GM23248 (cell line): Measurements from ENCODE around the genes GLP1R, MOCS1 and TSPO2.

GRCh38 chr6:38565255-38565749 lies 74.4 kb downstream of the BTBD9 start:
- RAMPAGE, long total RNA, result no peak

GRCh38 chr6:39048282-39049000 lies at the start of gene GLP1R:
TSS of gene GLP1R (plus strand) at chr6:39048781.
- RAMPAGE, long total RNA, result no peak

- RAMPAGE, long total RNA, result no peak
Observed at GRCh38 chr6:39225004-39226138, 3.9 kb downstream of the KCNK5 start.

DNA sequence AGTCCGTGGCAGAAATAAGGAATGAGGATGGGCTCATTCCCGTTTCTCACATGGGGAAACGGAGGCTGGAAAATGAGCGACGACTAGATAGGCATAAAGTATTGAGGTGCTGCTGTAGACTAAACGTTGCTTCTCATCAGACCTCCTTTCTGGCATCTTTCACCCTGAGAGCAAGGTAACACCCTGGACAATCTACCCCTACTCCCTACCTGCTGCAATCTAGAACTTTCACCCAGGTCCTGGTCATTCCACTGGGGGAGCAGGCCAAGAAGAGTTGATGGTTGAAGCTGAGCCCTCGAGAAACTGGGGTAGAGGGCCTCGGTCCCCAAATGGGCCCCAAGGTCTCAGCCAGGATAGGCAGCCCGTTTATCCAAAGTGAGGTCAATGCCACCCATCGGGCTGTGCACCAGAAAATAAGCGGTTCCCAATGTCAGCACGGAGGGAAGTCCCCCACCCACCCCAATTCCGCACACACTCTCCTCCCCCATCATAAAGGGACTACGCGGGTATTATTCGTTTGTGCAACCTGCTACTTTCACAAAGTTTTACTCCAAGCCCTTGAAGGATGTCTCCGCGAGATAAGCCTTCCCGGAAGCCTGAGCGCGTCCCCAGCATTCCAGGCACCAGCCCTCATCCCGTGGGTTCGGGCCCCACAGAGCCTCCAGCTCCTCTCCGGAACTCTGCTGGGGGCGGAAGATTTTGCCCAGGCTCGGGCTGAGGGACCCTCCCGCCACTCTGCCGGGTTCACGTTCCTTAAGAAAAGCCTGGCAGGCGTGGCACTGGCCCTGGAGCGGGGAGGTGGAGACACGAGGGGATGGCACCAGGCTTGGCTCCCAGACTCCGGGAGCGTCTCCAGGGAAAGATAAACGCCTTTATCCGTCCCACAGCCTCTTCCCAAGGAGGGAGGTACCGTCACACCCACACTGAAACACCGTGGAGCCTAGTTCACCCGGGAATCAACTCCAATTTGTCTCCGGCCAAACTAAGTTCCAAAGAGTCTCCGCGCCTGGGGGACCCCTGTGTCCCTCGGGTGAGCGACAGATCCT lies 1.2 kb downstream of the KCNK5 start:
- RAMPAGE, long total RNA, result no peak

GRCh38 chr6:39830450-39830986 lies 38.3 kb downstream of the DAAM2 start:
- RAMPAGE, long total RNA, result no peak

- RAMPAGE, long total RNA, result no peak
Observed at GRCh38 chr6:39855180-39855988, 63.2 kb downstream of the DAAM2 start.

DNA sequence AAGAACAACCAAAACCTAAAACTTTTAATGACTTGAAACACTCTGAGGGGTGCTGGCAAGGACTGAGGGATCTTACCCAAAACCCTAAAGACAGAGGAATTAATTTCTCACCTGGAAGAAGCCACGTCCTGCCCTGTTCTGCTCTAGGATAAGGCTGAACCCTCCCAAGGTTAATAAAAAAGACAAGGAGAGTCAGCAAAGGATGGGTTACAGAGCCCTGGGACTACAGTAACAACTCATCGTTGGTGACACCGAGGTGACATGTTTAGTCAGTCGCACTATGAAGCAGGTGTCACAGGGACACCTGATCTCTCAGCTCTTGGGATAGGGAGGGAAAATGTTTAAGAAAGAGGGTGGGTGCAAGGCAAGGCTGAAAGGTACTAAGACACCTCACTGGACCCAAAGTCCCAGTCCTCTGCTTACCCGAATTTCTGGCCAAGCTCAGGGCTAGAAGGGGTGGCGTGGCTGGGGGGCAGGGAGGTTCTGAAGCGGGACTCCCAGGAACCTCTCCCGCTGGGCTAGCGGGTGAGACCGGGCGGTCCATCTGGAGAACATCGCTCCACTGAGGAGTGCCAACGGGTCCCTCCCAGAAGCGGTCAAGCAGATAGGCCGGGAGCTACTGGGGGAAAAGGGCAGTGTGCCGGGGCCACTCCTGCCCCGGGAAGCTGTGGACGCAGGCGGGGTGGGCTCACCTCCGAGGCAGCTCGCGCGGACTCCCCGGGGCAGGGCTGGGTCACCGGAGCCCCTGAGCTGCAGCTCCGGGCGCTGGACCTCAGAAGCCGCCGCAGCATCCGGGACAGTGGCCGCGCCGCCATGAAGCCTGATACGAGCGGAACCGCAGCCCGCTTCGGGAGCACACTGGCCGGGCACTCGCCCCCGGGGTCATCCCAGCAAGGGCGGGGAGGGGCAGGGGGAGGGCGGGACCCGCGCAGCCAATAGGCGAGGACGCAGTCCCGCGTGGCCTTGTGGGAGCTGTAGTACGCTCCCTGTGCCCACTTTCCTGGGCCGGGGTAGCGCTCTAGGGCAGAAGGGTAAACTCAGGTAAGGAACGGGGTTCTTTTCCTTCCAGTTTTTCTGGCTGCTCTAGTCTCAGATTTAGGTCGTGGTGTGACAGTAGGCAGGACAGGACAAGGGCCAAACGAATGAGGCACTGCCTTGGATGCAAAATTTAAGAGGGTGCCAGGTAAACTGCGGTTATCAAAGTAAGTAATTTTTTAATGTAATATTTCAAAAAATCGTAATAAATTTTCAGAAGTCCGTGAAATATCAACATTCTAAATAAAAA lies at the start of gene MOCS1:
TSS of gene MOCS1 (minus strand) at position 860 of the 1,285 bp plus-strand sequence.
- RAMPAGE, long total RNA, result no peak

DNA sequence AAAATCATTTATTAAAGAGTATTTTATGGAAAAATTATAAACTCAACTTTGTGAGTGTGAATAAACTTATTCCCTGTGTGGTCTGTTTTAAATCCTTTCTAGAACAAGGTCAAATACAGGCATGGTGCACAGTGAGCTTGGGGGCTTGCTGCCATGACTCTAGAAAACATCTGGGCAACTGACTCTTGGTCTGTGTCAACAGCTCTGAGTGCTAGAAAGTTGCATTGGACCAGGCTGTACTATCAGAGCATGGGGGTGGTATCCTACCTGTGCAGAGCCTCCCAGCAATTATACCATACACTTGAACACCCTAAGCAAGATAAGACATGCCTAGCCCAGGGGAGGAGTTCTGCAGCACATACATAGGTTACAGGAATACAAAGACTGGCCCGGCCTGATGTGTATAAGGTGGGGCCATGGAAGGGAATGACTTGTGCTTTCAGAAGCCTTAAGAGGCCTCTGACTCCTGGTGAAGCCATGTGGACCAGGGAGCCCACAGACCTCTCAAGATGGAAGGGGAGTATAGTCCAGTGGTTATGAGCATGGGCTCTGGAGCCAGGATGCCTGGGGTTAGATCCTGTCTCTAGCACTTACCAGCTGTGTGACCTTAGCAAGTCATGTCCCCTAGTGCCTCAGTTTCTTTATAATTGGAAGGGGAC lies 11.4 kb upstream of the MOCS1 start:
- RAMPAGE, long total RNA, result no peak

DNA sequence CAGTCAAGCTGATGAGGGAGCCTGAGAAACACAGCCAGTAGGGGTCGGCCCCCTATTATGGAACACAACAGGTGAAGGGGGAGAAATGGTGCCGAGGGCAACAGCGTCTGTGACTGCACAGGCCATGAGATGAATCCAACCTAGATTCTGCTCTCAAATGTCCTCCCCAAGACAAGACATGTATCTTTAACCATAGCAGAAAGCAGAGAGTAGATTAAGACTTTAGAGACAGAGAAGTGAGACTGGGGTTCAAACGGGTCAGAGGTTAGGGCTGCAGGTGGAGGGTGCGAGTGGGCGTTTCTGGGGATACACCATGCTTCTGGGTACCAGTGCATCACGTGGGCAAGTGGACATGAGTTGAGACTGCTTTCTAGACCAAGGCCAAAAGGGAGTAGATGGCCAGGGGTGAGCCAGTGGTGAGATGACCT lies 156.3 kb upstream of the LRFN2 start:
- RAMPAGE, long total RNA, result no peak

GRCh38 chr6:41042047-41042619 lies at the start of gene TSPO2:
TSS of gene TSPO2 (plus strand) at chr6:41042467.
- RAMPAGE, long total RNA, result no peak

DNA sequence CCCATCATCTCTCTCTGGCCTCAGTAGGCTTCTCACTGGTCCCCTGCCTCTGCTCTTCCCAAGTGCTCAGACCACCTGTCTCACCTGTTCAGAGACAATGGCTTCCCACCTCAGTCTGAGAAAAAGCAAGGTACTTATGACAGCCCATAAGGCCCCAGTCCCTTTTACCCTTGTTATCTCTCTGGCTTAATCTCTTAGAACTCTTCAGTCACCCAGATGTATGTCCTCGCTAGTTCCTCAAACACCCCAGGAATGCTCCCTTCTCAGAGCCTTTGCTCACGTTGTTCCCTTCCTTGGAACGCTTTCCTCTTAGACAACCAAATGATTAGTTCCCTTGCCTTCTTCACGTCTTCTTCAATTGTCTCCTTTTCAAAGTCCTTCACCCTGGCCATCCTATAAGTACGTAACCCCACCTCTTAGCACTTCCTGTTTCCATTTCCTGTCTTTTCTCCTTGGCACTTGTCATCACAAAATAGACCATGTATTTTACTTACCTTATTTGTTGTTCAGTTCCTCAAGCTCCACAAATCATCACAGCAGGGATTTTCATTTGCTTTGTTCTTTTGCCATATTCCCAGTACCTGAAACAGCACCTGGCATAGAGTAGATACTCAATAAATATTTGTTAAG lies 1.1 kb upstream of the APOBEC2 start:
- RAMPAGE, long total RNA, result no peak

GRCh38 chr6:41060902-41061491 lies 8.0 kb downstream of the APOBEC2 start:
- RAMPAGE, long total RNA, result no peak

DNA sequence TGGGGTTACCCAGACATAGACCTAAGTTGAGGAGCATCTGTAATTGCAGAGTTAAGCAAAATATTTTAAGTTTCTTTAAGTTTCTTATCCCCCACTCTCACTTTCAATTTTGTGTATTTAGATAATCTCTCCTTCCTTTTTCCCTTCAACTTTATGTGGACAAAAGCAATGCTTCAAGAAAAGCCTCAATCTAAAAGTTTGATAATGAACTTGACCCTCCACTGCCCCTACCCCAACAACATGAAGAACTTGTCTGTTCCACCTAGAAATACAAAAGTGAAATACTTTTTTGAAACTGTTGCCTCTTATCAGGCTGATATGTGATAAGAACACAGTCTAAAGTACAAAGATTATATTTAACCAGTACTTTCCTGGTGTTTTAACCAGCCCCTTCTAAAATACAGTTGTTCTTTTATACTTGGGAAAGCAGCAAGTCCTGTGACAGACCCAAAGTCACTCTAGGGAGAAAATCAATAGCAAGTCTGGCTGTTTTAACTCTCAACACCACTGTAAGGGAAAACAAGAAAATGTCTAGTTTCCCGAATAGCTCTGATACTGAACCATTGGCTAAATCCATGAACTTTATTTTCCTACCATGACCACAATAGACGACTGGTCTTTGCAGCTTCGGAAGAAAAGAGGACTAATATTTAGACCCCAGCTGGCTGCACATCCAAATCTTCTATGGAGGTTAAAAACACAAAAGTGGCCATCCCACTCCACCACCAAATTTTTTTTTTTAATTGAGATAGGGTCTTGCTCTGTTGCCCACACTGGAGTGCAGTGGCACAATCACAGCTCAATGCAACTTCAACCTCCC lies 6.5 kb downstream of the OARD1 start:
- RAMPAGE, long total RNA, result no peak

- RAMPAGE, long total RNA, result no peak
Observed at GRCh38 chr6:41066875-41067631, 5.1 kb downstream of the OARD1 start.

- RAMPAGE, long total RNA, result no peak
Observed at GRCh38 chr6:41318435-41319235, 16.8 kb upstream of the NCR2 start.

GRCh38 chr6:41320383-41320899 lies 15.0 kb upstream of the NCR2 start:
- RAMPAGE, long total RNA, result no peak

DNA sequence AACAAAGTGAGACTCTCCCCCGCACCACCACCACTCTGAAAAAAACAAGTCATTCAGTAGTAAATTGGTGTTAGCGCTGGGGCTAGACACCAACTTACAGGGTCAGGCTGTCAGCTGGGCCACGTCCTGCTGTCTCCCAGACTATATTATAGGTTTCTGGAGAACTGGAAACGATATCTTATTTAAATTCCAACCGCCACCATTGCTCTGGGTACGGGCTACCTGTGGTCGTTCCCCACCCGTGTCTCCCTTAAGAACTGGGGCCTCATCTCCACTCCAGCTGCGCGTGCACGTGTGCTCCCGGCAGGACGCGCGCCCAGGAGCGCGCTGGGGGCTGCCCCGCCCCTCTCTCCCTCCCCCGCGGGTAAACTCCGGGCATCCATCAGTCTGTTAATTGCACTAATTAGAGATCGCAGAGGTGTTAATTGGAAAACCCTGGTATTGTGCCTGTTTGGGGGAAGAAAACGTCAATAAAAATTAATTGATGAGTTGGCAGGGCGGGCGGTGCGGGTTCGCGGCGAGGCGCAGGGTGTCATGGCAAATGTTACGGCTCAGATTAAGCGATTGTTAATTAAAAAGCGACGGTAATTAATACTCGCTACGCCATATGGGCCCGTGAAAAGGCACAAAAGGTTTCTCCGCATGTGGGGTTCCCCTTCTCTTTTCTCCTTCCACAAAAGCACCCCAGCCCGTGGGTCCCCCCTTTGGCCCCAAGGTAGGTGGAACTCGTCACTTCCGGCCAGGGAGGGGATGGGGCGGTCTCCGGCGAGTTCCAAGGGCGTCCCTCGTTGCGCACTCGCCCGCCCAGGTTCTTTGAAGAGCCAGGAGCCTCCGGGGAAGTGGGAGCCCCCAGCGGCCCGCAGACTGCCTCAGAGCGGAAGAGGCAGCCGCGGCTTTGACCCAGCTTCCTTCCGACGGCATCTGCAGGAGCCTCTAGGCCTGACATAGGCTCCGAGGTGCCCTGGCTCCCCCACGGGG lies 14.4 kb downstream of the FOXP4 start:
- RAMPAGE, long total RNA, result no peak

DNA sequence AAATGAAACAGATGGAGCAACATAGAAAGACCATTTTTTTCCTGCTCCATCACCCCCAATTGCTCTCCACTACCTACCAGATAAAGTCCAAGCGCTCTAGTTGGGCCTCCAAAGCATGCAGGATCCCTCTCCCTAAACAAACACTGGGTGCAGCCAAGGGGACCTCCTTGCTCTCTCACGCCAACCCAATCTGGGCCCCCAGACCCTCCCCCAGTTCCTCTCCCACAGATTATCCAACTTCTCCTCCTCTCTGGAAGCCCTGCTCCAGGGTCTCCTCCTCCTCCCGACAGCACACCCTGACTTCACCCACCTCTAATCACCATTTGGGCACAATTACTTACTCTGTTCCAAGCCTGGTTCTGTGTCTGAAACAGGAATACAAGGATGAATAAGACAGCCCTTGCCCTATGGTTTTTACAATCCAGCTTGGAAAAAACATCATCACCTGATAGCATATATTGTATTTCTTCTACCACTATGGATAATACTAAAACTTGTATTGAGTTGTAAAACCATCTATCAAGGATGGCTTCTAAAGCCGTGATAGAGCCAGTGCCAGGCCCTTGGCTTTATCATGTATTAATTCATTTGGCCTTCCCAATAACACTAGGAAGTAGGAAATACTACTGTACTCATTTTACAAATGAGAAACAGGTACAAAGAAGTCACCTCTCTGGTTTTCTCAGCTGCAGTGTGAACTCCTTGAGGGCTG lies 24.7 kb downstream of the TFEB start:
- RAMPAGE, long total RNA, result no peak

DNA sequence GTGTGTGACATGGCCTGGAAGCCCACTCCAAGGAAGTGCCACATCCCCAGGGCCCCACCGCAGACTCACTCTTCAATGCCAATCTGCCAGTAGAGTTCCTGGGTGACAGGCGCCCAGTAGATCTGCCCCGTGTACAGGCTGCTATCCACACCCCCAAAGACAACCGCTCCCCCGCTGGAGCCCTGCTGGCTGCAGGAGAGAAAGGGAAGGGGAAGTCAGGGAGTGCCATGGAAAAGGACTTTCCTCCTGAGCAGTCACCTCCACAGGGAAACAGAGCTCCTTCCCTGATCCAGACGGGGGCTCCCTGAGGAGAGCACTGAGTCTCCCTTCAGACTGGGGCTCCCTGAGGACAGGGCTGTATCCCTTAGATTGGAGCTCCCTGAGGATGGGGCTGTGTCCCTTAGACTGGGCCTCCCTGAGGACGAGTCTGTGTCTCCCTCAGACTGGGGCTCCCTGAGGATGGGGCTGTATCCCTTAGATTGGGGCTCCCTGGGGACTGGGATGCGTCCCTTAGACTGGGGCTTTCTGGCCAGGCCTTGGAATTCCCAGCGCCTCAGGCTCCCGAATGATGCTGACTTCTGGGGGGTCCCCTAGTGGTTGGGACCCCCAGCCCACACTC lies 5.1 kb upstream of the TFEB start:
- RAMPAGE, long total RNA, result no peak

DNA sequence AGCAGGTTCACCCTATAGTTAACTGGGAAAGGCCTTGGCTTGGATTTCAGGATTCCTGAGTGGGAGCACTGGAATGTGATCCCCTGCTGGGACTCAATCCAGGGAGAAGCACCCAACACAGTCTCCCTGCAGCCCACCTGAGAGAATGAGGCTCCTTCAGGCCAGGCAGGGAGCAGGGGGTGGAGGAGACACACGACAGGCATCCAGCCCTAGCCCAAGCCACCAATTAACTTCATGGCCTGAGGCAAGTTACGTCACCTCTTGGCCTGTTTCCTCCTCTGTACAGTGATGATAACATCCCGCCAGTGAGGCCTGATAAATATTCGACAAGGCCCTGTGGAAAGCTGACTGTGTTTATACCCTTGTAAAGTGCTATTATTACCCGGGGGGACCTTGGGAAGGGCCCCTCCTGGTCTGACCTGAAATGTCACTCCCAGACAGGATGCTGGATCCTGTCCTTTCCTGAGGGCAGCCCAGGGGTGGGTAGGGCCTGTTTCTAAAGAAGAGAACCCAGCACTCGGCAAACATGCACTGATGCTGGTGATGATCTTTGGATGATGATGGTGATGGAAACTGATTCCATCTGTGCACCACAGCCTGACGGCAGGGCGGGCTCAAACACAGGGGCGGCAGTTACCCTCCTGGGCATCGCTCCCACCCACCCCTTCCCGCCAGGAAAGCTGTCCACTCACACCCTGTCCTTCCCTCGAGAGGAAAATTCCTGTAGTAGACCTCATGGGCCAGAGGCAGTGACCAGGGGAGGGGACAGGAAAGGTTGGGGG lies 12.4 kb downstream of the FRS3 start:
- RAMPAGE, long total RNA, result no peak